Kidney epithelial cell (primary cell): ENCODE results near the gene SRRM4.

DNA sequence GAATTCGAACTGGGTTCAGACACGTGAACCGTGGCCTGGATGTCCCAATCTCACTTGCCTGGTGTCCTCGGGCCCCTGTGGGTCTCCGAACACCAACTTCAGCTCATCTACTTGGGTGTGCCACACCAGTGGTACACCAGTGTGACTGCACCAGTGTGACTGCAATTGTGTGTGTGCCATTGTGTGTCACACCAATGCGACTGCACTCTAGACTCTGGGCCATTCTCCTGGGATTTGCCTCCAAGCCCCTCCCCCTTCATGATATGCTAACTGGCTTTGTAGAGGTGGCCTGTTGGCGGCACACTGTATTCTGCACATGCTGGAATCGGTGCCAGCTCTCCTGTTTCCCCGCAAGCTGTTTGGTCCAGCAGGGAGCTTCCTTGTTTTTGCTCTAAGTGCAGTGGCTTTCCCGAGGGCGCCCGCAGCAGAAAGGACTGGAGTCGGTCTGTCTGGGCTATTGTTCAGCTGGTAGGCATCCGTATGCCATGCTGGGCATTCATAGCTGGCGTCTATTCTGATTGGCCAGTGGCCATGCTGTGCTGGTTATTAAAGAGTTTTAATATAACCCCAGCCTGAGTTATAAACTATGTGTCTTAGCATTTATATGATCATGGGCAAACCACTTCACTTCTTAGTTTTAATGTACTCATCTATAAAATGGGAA, 88.9 kb upstream of the MED13L start:
- RAMPAGE, long total RNA, result no peak
- RRBS, result no CpG with 5 or more reads among the region's 15 CpGs

GRCh38 chr12:116444216-116444846, 114.8 kb upstream of the MAP1LC3B2 start:
- RAMPAGE, long total RNA, result no peak
- RRBS, result no CpG with 5 or more reads among the region's 12 CpGs

- RAMPAGE, long total RNA, result no peak
- RRBS, result no CpG with 5 or more reads among the region's 26 CpGs
Measured at GRCh38 chr12:116532894-116533552, 26.2 kb upstream of the MAP1LC3B2 start.

DNA sequence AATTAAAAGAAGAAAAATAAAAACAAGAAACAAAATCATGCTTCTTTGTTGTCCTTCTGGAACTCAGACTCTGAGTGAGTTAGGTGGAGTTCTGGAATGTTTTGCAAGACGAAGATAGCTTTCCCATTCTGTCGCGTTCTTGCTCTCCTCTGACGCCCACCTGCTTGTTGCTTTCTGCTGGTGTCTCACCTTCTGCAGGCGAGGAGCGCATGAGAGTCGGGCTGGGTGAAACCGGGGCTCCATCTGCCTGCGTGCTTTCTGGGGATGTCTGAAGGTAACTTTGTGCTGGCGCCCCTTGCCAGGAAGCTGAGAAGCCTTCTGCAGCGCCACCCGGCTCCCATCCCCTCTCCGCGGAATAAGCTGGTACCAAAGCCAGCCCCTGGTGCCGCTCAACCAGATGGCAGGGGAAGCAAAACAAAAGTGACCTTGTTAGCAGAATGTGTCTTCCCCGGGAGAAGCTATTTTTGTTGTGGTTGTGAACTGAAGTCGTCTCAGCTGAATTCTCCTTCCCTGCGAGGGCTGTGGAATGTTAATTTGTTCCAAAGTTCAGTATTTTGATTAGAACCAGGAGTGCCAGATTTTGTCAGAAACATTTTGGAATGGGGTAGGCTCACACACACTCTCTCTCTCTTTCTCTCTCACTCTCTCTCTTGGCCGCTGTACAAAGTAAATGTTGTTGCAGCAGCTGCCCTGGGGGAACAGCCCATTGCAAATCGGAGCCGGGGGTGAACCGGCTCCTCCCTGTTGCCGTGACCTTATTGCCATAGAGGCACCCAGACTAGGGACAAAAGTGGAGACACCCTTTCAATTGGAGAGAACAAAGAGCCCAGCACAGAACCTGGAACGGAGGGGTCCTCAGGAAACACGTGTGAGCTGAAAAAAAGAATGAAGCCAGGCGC, 79.4 kb downstream of the SPRING1 start:
- RAMPAGE, long total RNA, result no peak
- RRBS, result 25% methylated on average over 2 of the region's 26 CpGs

DNA sequence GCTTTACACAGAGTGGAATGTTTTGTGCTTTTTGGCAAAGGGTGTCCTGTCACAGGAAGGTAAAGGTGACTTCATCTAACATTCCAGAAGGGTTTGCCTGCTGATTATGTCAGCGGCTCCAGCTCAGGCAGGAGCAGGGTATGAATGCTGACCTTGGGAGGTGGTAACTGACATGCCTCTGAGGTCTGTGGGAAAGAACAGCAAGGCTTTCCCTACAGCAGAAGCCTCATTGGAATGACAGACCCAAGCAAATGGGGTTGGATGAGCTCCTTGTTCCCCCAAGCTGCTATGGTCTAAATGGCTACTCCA, 31.0 kb upstream of the TESC start:
- RAMPAGE, long total RNA, result no peak
- RRBS, result no CpG with 5 or more reads among the region's 1 CpG

GRCh38 chr12:117580690-117580950, 219.2 kb upstream of the NOS1 start:
- RAMPAGE, long total RNA, result no peak
- RRBS, result no CpG with 5 or more reads among the region's 6 CpGs

DNA sequence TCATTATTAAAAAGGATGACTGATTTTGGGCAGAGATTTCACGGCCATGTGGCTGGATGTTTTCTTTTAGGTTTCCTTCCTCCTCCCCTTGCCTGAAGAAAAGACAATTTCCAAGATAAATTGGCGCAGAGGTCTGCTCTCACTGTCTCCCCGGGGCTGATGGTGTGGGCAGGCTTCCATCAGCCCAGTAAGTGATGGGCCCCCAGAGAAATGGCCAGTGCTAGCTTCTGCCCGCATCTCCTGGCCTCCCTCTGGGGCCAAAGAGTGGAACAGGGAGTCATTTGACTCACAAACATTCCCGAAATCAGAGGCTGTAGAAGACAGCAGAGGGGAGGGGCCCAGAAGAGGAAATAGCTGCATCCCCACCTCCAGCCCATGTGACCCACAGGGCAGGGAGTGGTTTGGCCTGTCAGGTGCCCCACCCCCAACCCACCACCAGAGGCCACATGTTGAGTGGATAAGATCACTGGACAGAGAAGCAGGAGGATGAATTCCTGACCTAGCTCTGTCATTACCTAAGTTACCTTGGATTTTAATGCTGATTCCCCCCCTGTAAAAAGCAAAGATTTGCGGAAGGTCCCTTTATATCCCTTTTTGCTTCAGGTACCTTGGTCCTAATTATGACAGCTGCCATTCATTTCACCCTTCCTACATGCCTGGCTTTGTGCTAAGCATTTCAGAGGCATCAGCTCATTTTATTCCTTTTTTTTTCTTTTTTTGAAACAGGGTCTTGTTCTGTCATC, 283.3 kb downstream of the KSR2 start:
- RAMPAGE, long total RNA, result no peak
- RRBS, result no CpG with 5 or more reads among the region's 6 CpGs

GRCh38 chr12:118060194-118060680, 742 bp downstream of the WSB2 start:
- RAMPAGE, long total RNA, result no peak
- RRBS, result no CpG with 5 or more reads among the region's 9 CpGs

DNA sequence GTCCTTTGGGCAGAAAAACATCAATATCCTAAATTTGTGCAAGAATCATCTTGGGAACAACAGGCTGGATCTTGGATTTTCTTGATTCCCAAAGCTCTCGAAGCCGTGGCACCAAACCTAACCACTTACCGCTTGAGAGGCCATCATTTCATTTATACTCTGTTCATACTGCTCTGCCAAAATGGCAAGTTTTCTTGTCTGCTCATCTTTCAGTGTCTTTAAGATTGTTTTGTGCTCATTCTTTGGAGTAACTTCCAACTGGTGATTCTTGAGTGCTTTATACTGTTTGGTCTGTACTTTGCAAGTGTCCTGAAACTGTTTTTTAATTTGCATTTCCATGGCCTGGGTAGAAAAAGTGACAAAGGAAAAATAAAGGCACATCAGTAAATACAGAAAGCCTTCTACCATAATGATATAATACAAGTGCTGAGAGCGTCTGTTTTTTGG, 24.1 kb downstream of the PEBP1 start:
- RAMPAGE, long total RNA, result no peak
- RRBS, result no CpG with 5 or more reads among the region's 4 CpGs

- RAMPAGE, long total RNA, result no peak
- RRBS, result 0% methylated on average over 3 of the region's 21 CpGs
Measured at GRCh38 chr12:118373015-118373368, 285 bp upstream of the TAOK3 start.

DNA sequence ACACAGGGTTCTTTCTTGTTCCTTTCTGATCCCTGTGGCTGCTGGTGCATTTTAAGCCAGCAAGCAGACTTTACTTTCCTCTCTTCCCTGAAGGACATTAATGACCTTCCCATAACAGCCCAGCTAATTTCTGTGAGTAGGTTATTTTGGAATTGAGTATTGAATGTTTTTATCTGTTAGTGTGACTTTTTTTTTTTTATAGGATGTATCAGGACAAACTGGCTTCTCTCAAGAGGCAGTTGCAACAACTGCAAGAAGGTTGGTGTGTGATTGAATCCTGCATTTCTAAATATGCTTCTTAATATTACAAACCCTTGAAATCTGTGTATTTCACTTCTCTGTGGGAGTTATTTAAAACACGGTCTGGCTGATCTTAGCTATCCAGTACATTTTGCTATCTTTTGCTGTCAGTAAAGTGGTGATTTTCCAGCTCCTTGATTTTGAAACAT, 7.5 kb downstream of the SUDS3 start:
- RAMPAGE, long total RNA, result no peak
- RRBS, result no CpG with 5 or more reads among the region's 1 CpG

DNA sequence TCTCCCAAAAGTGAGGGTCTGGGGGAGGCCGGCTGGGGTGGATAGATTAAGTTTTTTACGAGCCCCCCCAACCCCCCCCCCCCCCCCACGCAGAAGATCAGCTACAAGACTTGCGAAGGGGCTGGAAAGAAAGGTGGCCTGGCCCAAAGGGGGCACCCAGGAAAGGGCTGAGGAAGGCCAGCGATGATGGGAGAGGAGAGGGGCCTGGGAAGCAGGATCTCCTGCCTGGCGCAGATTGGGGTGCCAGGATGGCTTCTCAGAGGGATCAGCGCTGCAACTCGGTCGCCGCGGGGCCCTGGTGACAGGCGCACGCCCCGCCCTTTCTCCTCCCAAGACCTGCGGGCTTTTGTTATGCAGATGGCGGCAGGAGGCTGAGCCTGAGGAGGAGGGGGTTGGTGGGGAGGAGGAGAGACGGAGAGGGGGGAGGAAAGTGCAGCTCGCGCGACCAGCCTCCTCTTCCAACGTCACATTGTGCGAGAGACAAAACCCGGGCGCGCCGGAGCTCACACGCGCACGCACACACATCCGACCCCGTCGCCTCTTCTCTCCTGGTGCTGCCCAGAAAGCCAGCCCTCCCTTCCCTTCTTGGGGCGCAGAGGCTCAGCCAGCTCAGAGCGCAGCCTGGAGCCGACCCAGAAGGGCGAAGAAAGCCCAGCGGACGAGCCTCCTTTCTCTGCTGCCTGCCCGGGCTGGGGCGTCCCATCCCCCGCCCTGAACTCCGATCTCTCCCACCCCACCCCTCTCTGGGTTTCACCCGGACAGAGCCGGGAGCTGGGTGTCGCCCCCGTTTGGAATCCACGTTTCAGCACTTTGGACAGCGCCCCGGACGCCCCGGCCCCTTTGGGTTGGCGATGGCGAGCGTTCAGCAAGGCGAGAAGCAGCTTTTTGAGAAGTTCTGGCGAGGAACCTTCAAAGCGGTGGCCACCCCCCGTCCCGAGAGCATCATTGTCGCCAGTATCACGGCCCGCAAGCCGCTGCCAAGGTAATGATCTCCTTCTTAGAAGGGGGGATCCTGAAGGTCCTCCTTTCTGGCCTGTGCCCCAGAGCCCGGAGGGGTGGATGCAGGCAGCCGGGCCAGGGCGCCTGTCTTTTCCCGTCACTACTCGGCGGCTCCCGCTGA, at the start of gene SRRM4:
TSS of gene SRRM4 (plus strand) at position 510 of the 1,120 bp plus-strand sequence.
- RAMPAGE, long total RNA, result no peak
- RRBS, result 1% methylated on average over 11 of the region's 70 CpGs

GRCh38 chr12:119203974-119204534, 25.3 kb downstream of the HSPB8 start:
- RAMPAGE, long total RNA, result no peak
- RRBS, result no CpG with 5 or more reads among the region's 3 CpGs

- RAMPAGE, long total RNA, result no peak
- RRBS, result no CpG with 5 or more reads among the region's 7 CpGs
Measured at GRCh38 chr12:119368820-119369521, 34.4 kb downstream of the CCDC60 start.

GRCh38 chr12:119671001-119672015, 3.4 kb downstream of the PRKAB1 start:
- RAMPAGE, long total RNA, result no peak
- RRBS, result no CpG with 5 or more reads among the region's 12 CpGs

- RAMPAGE, long total RNA, result no peak
- RRBS, result no CpG with 5 or more reads among the region's 4 CpGs
Measured at GRCh38 chr12:119682427-119683212, 14.7 kb downstream of the PRKAB1 start.

DNA sequence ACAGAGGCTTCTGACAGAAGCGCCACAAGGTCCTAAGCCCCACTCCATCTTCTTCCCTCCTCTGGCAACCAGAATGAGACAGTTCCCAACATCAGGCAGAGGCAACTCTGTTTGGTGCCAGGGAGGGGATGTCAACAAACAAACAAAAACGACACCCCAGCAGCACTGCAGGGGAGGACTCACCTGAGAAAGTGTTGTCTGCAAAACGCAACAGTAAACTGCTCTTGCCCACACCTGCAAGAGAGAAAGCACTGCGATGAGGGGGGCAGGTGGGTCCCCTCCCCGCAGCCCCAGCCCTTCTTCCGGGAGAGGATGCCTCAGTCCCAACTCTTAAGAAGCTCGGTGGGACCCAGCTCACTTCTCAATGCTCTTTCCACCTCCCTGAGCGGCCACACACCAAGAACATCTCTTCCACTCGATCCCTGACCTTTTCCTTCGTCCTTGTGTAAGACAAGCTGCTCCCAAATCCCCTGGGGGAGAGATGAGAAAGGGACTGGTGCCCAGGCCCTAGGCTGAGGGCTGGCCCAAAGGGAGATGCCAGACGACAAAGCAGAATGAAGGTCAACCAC, 8.2 kb downstream of the RAB35 start:
- RAMPAGE, long total RNA, result no peak
- RRBS, result no CpG with 5 or more reads among the region's 11 CpGs

DNA sequence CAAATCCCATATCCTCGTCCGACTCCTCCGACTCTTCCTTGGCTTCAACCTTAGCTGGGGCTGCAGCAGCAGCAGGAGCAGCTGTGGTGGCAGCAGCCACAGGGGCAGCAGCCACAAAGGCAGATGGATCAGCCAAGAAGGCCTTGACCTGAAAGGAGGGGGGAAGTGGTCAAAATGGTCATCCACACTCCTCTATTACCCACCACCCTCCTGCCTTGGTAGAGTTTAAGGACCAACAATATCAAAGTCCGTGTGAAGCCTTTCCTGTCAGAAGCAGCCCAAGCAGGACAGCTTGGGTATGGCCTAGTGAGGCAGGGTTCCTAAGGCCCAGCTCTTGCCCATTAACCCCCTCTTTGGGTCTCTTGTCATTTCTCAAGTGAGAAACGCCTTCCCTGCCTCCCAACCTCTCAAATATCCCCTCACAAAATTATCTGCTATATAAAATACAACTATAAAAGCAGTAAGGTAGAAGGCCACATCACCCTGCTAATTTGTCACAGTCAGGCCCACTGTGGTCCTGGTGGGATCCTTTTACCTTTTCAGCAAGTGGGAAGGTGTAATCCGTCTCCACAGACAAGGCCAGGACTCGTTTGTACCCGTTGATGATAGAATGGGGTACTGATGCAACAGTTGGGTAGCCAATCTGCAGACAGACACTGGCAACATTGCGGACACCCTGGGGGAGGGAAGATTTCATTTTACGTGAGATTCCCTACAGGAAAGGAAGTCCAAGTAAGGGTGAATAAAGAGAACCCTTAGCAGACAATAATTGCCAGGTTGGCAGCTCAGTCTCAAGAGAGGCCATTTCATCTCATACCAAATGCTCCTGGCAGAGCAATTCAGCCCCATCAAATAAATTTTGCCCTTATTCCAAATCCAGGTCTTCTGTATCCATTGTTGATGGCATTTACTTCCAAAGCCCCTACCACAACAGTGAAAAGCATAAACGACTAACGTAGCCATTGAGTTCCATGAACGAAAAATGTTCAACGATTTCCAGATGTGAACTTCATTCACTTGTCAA, 2.6 kb upstream of the GCN1 start:
- RAMPAGE, long total RNA, result no peak
- RRBS, result no CpG with 5 or more reads among the region's 14 CpGs

DNA sequence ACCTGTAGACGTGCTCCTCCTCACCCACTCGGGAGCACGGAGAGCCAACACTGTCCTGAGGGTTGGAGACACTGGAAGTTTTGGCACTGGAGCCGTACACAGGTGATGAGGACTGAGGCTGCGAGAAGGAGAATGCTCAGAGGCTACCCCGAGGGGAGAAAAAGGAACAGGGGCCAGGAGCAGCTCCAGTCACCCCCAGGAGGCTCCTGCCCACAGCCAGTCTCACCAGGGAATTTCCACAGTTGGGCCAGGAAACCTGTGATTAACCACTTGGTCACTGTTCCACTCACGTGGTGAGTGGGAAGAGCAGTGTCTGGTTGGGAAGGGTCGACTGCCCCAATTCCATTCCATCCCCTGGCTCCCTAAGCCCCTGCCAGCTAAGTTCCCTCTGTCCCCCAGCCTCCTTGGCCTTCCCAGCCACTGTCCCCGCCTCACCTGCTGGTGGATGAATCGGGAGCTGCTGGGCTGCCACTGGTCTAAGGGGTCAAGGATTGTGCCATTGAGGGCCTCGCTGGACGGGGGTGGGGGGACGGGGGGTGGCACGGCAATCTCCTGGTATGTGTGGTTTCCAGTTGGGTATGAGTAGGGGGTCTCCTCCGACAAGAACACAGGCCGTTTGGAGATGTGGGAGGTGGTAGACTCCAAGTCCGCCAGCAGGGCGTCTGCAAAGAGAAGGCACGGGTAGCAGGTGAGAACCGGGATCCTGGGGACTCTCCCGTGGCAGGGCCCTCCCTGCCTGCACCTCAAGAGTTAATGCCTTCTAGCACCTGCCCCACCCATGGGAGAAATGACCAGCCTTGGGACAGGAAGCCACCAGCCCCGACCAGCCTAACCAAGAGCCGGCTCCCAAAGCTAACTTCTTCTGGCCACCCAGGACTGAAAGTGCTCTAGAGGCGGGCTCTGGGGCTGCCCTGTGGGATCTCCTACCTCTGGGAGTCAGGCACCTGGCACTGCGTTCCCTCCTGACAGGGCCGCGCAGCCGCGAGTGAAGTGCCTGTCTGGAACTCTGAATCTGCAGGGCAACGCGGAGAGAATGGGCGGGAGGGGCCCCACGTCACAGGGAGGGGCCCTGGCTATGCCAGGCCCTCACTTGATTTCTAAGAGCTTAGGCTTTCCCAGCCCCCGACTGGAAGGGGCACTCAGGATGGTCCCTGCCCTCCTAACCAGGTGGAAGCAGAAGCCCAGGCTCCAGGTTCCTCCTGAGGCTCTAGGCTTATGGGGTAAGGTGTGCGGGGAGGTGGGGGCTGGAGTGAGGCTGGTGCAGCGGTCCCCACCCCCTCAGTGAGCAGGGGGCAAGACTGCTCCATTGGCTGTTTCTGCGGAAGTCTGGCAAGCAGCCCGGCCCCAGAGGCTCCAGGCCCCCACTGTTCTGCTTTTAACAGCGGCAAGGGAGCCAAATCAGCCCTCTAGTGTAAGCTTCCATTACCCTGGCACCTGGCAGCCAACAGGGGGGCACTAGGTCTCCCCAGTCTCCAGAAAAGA, 23.3 kb upstream of the RPLP0 start:
- RAMPAGE, long total RNA, result no peak
- RRBS, result no CpG with 5 or more reads among the region's 39 CpGs

GRCh38 chr12:120225685-120226818, 25.1 kb upstream of the RPLP0 start:
- RAMPAGE, long total RNA, result no peak
- RRBS, result 76% methylated on average over 5 of the region's 16 CpGs